ENCODE measurements around a stretch of chr15.

DNA sequence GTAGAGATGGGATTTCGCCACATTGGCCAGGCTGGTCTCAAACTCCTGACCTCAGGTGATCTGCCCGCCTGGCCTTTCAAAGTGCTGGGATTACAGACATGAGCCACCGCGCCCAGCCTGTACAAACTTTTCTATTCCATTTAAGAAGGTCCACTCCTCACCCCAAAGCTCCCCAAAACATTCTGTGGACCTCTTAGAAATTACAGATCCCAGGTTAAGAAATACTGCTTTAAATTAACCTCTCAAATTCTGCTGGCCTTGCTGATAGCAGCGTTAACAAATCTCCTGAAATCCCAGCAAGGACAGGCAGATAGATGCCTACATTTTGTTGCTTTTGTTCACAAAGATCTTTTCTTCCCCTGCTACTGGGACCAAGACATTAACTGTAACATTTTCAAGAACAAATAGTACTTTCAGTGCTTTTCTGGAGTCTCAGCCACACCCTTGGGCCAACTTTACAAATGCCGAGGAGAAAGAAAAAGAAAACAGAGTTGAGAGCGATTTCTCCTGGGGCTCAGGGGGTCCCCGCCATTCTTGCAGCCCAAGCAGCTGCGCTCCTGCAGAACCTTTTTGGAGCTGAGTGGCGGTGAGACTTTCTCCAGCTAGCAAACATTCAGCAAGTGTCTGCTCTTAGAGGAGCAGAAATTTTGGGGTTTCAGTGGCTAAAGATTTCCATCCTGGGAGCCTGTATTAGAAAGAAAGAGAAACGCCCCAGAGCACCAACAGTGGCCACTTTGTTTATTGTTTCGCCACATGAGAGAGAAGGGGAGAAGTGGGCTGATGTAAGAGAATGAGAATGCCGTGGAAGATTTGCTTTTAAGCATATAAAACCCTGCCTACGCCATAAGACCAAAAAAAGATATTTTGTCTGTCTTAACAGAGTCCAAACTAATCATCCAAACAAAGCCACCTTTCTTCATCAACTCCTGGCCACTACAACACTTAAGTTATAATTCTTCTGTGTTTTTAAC, 18.9 kb downstream of the EID1 start:
- PRO-cap: no peak
- RAMPAGE, long total RNA, 2 experiments: no peak in any of the 2 experiments

GRCh38 chr15:49395798-49396765, 27.0 kb upstream of the FGF7 start:
- PRO-cap: no peak
- RAMPAGE, long total RNA, 2 experiments: no peak in any of the 2 experiments

GRCh38 chr15:49916950-49917719, 201.9 kb downstream of the ATP8B4 start:
- PRO-cap: no peak
- RAMPAGE, long total RNA, 2 experiments: no peak in any of the 2 experiments

DNA sequence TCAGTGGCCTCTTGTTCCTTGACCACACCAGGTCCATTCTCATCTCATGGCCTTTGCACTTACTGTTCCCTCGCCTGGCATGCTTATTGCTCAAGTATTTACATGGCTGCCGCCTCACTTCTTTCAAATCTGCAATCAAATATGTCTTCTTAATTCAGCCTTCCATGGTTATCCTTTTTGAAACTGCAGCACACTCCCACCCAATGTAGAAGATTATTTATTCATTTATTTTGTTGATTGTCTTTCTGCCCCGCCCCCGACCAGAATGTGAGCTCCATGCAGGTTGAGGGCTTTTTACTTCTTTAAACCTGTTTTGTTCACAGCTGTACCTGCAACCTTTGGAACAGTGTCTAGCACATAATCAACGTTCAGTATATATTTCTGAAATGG, 30.6 kb downstream of the ATP8B4 start:
- PRO-cap: no peak
- RAMPAGE, long total RNA, 2 experiments: no peak in any of the 2 experiments

- PRO-cap: no peak
- RAMPAGE, long total RNA, 2 experiments: no peak in any of the 2 experiments
These were observed 41.0 kb downstream of the HDC start for GRCh38 chr15:50224483-50225024.

GRCh38 chr15:50238024-50238467, 27.5 kb downstream of the HDC start:
- PRO-cap: no peak
- RAMPAGE, long total RNA, 2 experiments: no peak in any of the 2 experiments

- PRO-cap: no peak
- RAMPAGE, long total RNA, 2 experiments: no peak in any of the 2 experiments
These were observed 2.1 kb downstream of the GABPB1 start for GRCh38 chr15:50352889-50353268.

DNA sequence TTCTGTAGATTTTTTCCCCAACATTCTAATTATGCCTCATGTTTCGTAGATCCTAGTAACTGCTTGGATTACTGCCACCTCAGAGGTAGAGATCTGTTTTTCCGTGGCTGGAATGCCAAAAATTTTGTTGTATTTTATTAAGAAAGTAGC, 725 bp upstream of the GABPB1 start:
- PRO-cap: no peak
- RAMPAGE, long total RNA, 2 experiments: no peak in any of the 2 experiments

DNA sequence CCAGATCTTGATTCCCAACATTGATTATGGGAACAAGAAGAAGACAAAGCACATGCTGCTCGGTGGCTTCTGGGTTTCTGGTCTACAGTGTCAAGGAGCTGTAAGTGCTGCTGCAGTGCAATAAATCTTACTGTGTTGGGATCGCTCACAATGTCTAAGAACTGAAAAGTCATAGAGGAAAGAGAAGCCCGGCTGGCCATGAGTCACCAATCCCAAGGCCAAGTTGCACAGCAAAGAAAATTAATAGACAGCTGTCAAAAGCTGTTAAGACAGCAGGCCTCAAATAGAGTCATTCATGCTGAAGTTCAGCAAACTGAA, 33.2 kb upstream of the SPPL2A start:
- PRO-cap: no peak
- RAMPAGE, long total RNA, 2 experiments: no peak in any of the 2 experiments

GRCh38 chr15:51076107-51076408, 18.6 kb downstream of the TNFAIP8L3 start:
- PRO-cap: no peak
- RAMPAGE, long total RNA, 2 experiments: no peak in any of the 2 experiments

DNA sequence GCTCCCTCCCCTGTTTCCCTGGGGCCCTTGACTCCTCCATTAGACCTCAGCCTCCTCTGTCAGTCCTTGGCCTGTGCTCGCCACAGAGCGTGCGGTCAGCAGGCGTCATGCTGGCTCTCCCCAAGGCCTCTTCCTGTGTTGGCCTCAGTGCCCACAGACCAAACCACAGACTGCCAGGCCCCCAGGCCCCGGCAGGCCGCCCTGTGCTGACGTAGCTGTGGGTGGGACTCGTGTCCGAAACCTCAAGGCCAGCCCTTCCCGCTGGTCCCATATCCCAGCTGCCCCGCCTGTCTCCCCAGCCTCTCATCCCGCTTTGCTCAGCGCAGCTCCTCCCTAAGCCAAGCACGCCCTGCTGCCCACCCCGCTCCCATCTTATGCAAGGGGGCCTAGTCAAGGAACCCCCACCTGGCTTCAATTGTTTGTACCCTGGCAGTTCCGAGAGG, 17.6 kb downstream of the TNFAIP8L3 start:
- PRO-cap: unidirectional peak, minus-strand start at position 132 of the sequence
- RAMPAGE, long total RNA, 2 experiments: no peak in any of the 2 experiments

DNA sequence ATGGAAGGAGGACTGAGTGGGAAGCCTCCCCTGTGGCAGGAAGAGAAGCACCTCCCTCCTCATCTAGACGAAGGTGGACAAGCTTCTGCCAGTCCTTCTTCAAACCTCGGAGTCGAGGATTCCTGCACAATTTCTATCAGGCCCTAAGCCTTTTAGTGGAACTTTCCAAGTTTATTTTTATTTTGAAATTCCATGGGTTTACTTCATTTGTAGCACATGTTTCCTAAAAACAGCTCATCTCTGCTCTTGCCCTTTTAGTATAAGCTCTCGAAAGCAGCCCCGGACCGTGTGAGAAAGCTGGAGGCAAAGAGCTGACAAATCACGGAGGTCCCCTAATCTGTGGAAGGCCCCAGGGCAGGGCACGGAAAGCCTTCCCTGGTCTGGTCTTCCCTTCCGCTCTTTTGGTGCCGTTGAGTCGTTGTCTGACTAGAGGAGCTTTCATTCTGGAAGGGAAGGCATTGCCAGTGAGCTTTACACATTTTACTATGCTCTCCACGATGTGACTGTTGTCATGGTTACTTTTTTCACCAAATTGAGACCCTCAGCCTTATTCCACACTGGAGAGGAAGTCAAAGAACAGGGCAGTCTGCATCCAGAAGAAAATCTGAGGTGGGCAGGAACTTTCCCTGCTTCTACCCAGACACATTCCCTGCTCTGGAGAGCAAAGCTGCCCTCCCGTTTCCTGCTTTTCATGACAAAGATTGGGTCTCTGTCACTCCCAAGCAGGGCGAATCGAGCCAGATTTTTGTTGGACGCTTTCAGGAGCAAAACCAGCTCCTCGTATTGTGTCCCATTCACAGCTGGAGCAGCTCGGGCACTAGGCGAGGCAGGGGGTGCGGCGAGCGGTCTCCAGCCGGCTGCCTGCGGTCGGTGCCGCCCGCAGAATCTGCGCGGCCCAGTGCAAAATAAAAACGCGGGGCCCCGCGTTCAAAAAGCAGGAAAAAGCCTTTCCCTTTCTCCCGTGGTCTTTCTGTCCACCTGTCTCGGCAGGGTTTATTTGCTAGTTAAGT, 71.7 kb downstream of the CYP19A1 start:
- PRO-cap: no peak
- RAMPAGE, long total RNA, 2 experiments: no peak in any of the 2 experiments

GRCh38 chr15:51629438-51630048, 7.0 kb upstream of the DMXL2 start:
- PRO-cap: no peak
- RAMPAGE, long total RNA, 2 experiments: no peak in any of the 2 experiments

DNA sequence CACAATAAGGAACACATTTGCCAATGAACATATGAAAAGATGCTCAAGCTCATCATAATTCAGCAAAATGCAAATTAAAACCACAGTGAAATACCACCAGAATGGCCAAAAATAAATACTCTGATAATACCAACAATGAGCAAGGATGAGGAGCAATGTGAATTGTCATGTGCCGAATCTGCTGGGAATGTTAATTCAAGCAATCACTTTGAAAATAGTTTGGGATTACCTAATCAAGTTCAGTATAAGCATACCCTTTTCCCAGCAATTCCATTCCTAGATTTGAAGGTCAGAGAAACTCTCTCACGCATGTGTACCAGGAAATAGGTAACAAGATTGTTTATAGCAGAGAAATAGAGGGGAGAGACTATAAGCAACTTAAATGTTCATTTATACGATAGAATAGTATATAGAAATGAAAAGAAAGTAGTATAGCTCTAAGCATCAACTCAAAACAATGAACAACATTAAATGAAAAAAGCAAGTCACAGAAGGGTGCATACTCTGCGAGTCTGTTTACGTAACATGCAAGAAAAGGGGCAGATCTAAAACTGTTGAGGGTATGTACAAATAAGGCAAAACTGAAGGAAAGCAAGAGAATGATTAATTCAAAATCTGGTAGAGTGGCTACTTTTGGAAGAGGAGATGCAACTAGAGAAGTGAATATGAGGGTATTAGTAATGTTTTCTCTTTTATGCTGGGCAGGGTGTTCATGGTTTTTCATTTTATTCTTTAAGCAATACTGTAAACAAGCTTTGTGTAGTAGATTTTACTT, 27.4 kb downstream of the TMOD3 start:
- PRO-cap: no peak
- RAMPAGE, long total RNA, 2 experiments: no peak in any of the 2 experiments

- PRO-cap: bidirectional peak, plus-strand start at chr15:52179477, minus-strand start at chr15:52179386; bidirectional peak, plus-strand start at chr15:52179999, minus-strand start at chr15:52179923
- RAMPAGE, long total RNA, 2 experiments: start-site peak on the plus strand in 2 of 2 experiments, at chr15:52179997-52180070 at its widest, 12 to 24 reads per replicate; start-site peak on the minus strand in 2 of 2 experiments, at chr15:52179887-52179969 at its widest, 174 to 358 reads per replicate
These were observed 11.7 kb downstream of the GNB5 start for GRCh38 chr15:52179150-52180203.

DNA sequence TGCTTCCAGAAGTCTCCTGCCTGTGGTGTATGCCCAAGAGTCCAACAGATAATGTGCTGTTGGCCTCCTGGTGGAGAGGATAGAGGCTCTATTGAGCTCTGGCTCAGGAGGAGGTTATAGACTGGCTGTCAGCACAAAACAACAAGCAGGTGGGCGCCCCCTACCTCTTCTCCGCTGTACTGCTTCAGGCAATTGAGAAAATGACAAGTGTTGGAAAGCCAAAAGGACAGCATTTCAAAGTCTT, 17.1 kb upstream of the GNB5 start:
- PRO-cap: no peak
- RAMPAGE, long total RNA, 2 experiments: no peak in any of the 2 experiments

DNA sequence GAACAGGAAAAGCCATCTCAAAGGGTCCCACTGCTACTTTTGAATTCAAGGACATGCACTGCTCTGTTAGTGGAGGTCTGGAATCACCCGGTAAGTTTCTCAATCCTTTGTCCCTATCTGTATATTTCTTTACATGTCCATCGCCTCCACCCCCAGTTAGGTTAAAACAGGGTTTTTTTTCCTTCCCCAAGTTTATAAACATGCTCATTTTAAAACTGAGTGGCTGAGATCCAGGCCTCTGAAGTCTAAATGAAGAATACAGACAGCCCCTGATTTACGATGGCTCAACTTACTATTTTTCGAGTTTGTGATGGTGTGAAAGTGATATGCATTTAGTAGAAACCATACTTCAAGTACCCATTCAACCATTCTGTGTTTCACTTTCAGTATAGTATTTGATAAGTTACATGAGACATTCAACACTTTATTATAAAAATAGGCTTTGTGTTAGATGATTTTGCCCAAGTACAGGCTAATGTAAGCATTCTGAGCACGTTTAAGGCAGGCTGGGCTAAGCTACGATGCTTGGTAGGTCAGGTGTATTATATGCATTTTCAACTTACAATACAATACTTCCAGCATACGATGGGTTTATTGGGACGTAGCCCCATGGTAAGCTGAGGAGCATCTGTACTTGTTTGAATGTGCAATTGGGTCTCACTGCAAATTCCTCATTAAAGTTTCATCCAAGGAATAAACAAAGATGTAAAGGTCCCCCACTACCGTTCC, 30.6 kb upstream of the GNB5 start:
- PRO-cap: no peak
- RAMPAGE, long total RNA, 2 experiments: no peak in any of the 2 experiments

DNA sequence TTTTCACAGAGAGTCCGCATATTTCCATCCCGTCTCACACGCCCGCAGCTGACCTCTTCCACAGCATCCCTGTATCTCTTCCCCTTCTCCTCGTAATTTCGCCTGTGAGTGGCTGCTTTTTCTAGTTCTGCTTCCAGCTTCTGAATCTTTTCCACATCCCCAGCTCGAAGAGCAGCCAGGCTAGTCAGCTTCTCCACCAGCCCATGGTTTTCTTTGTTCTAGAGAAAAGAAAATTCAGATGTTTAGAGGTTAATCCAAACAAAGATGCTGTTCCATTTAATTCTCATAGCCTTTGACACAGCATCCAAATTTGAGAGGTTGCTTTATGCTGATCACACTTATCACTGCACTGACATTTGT, 46.2 kb upstream of the GNB5 start:
- PRO-cap: no peak
- RAMPAGE, long total RNA, 2 experiments: no peak in any of the 2 experiments

- PRO-cap: no peak
- RAMPAGE, long total RNA, 2 experiments: no peak in any of the 2 experiments
These were observed 15.2 kb upstream of the MYO5C start for GRCh38 chr15:52310715-52311342.

DNA sequence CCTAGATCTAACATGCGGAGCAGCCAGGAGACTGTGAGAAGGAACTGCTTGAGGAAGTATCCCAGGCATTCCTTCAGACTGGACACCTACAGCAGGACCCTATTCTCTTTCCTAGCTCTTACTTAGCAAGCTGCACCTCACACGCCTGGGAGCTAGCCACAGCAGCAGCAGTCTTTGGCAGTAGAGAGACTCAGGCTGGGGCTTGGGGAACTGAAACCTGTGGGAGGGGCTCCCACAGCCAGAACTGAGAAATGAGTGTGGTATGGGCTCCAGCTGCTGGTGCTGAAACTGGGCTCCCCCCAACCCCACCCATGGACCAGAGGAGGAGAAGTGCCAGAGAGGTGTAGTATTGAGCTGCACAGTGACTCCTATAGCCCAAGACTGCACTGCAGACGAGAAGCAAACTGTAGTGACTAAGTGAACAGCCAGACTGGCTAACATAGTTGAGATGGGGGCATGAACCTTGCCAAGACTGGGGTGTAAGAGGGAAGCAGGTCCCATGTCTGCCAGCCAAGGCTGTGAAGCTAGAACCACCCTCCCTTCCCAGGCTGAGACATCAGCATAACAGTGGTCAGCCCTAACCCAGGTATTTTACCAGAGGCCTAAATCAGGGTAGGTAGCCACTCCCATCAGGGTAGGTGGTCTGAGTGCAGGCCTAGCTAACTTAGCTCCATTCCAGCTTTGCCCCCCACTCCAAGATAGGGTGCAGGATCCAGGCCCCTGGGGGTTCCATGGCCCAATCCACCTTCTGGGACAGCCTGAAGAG, 62.4 kb downstream of the MYO5A start:
- PRO-cap: no peak
- RAMPAGE, long total RNA, 2 experiments: no peak in any of the 2 experiments

Data from prostate gland (tissue), 2 donors.